ENCODE results near the genes KCNJ11, MRGPRX4, SAA4 and MRGPRX2.

GRCh38 chr11:17352825-17354192 is 1.7 kb downstream of the NCR3LG1 start:
- RAMPAGE, long total RNA, result no peak
- RRBS, result 3% methylated on average over 14 of the region's 82 CpGs

- RAMPAGE, long total RNA, result no peak
- RRBS, result 73% methylated on average over 4 of the region's 25 CpGs
Measured at GRCh38 chr11:17386350-17387132, 1.9 kb downstream of the KCNJ11 start.

DNA sequence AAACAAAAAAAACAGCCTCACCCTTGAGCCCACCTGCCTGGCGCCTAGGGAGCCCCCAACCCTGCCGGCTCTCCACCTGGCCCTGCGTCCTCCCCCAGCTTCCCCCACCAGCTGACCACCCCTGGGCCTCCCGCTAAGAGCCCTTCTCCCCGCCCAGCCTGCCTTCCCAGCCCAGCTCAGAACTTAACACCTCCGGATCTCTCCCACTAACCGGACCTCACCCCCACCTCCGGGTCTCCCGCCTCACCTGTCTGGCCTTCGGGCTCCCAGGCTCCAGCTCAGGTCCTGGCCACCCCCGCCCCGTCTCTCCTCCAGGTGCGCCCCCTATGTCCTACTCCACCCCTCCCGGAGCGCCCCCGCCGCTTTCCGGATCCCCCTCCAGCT is at the start of gene KCNJ11:
Gene KCNJ11 (minus strand): TSS at position 66 of the 384 bp plus-strand sequence.
- RAMPAGE, long total RNA, result no peak
- RRBS, result 10% methylated on average over 6 of the region's 18 CpGs

DNA sequence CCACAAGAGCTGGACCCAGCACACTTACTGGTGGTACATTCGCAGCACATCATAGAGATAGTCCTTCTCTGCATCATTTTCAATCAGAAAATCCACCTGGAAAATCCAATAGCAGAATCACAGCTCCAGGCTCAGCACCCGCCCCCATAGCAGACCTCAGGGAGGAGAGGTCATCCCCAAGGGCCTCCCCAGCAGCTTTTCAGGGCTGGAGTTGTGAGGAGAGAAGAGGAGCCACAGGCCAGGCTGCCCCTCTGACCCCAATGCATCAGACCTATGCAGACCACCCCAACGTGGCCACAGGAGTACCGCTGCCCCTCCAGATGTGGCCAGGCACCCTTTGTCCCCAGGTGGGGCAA is 11.0 kb downstream of the USH1C start:
- RAMPAGE, long total RNA, result no peak
- RRBS, result no CpG with 5 or more reads among the region's 4 CpGs

DNA sequence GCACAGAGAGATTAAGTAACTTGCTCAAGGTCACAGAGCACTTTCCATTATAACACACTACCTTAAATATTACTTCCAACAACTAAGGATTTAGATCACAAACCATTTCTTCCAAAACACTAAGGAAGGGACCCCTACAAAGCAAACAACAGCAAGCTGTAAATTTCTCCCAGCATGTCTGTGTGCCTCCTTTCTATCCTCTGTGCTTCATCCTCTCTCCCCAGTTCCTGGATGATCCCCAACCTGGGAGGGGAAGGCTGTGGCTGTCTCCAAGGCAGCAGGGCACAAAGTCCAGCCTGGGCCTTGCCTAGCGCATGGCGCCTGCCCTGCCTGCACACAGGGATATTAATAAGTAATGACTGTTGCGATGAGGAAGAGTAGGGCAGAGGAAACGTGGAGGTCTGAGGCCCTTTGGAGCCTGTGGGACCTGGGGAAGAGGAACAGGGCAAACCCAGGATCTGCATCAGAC is 2.0 kb downstream of the USH1C start:
- RAMPAGE, long total RNA, result no peak
- RRBS, result no CpG with 5 or more reads among the region's 4 CpGs

DNA sequence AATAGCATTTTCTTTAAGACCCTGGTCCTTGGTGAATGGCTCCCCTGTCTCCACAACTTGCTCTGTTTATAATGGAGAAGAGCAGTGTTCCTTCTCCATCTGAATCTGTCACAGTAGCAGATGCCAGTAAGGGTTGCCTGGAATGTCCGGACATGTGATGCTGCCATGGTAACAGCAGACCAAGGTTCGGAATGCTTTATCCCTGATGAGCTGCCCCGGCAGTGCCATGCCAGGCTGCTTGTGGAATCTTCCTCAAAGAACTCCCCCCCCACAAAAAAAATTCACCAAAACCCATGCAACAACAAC is 72.4 kb downstream of the KCNC1 start:
- RAMPAGE, long total RNA, result no peak
- RRBS, result 74% methylated on average over 3 of the region's 3 CpGs

DNA sequence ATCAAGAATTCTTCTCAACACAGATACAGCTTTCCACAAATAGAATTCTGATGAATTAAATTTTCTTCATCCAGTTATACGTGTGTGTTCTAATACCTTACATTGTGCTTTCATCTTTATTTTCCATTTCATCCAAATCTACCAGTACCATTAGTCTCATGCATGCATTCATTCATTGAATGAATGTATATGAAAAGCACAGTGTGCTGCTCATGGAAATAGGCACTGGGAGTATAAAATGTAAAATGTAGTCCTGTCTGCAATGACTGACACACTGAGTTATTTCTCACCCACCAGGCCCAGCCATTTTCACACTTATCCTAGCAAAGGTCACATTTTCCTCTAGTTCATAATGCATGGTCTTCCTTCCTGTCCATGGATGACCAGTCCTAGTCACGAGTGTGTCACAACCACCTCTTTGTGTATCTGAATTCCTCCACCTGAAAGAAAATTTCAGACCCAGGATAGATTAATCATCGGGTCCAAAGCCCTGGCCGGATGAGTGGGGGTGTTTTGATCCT is at the start of gene MRGPRX4:
Gene MRGPRX4 (plus strand): TSS at position 366 of the 521 bp plus-strand sequence.
- RAMPAGE, long total RNA, result no peak
- RRBS, result no CpG with 5 or more reads among the region's 4 CpGs

DNA sequence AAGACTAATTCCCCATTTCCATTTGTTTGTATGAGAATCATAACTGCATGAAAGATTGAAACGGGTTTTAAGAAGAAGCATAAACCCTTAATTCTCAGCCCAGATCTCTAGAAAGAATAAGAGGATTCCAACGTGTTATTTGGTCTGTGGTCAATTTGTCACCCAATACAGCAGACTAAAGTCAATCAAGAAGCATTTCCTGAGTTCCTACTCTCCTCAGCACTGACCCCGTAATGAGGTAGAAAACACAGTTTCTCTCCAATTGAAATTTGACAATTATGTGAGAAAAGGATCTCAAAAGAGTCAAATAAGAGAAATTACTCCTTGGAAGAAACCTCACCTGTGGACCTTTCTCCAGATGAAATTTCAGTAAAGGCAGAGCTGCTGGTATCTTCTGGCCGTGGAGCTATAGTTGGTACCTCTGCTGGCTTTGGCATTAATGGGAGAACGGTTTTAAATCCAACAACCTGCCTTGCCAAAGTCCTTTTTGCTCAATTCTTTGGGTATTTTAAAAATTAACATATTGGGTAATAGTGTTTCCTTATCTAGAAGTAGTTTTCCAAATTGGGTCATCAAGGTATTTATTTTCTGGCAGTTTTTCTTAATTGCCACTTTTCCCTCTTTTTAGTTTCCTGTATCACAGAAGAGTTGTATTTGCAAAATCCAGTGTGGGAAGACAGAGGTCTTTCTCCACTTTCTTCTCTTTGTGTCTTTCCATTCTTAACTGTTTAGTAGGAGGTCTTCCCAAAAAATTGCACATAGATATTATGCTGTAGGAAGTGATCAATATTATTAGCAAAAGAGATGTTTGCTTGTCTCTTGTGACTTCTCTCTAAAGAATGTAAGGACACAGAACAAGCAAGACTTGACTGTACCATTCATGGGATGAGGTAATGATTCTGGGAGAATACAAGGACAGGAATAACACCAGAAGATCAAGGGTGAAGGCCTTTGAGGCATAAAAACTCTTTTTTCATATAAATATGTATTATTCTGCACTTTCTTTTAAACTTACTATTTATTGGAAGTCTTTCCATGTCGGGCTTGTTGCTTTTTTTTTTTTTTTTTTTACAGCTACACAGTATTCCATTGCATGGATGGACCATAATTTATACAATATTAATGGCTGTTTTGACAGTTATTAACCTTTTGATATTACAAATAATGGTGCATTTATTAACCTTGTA is at the start of gene SAA4:
Gene SAA4 (minus strand): TSS at position 426 of the 1,187 bp plus-strand sequence.
- RAMPAGE, long total RNA, result no peak
- RRBS, result no CpG with 5 or more reads among the region's 6 CpGs

DNA sequence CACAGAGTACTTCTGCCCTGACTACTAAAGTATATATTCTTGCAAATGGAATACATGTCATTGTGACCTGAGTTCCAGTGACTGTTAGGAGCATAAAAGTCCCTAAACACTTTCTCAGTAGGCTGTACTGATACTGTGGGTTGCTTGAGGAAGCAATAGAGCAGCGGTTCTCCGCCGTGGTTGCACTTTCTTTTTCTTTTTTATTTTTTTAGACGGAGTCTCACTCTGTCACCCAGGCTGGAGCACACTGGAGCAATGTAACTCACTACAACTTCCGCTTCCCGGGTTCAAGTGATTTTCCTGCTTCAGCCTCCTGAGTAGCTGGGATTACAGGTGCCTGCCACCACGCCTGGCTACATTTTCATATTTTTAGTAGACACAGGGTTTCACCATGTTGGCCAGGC is 2.1 kb downstream of the SAA2 start:
- RAMPAGE, long total RNA, result no peak
- RRBS, result no CpG with 5 or more reads among the region's 7 CpGs

- RAMPAGE, long total RNA, result no peak
- RRBS, result no CpG with 5 or more reads among the region's 8 CpGs
Measured at GRCh38 chr11:18383953-18384909, 10.1 kb upstream of the LDHA start.

GRCh38 chr11:18526220-18526430 is 617 bp downstream of the TSG101 start:
- RAMPAGE, long total RNA, result no peak
- RRBS, result no CpG with 5 or more reads among the region's 3 CpGs

DNA sequence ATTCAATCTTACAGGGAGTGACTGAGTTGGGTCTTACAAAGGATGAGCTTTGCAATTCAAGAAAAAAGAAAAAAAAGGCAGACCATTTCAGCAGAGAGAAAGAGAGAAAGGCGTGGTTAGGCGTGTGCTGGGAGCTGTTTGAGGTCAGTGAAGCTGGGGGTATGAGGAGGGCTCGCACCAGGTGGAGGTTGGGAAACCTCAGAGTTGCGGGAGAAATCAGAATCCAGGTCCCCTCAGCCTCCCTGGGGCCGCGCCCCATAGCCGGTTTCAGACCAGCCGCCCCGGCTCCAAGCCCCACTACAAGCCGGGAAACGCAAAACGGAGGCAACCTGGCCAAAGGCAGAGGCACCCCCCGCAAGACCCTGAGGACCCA is 333 bp downstream of the UEVLD start:
- RAMPAGE, long total RNA, result no peak
- RRBS, result no CpG with 5 or more reads among the region's 13 CpGs

DNA sequence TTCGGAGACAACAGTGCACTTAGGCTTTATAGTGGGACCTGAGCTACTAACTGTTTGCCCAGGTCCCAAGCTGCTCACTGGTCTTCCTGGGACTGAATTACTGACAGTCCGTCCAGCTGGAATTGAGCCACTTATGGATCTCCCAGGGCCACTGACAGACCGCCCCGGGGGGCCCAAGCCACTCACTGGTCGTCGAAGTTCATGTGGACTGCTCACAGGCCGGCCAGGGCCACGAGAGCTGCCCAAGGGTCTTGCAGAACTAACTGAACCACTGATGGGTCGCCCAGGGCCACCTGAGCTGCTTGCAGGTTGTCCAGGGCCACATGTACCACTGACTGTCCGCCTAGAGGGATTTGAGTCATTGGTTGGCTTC is 15.1 kb downstream of the MISFA start:
- RAMPAGE, long total RNA, result no peak
- RRBS, result no CpG with 5 or more reads among the region's 10 CpGs

DNA sequence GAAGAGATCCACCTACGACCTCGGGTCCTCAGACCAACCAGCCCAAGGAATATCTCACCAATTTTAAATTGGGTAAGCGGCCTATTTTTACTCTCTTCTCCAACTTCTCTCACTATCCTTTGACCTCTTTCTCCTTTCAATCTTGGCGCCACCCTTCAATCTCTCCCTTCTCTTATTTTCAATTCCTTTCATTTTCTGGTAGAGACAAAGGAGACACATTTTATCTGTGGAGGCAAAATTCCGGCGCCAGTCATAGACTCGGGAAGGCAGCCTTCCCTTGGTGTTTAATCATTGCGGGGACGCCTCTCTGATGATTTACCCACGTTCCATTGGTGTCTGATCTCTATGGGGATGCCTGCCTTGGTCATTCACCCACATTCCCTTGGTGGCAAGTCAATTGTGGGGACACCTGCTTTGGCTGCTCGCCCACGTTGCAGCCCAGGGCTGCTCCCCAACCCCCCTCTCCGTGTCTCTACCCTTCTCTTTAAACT is 9.7 kb upstream of the SPTY2D1 start:
- RAMPAGE, long total RNA, result no peak
- RRBS, result no CpG with 5 or more reads among the region's 13 CpGs

GRCh38 chr11:18763745-18764502 is 27.7 kb downstream of the PTPN5 start:
- RAMPAGE, long total RNA, result no peak
- RRBS, result no CpG with 5 or more reads among the region's 11 CpGs

DNA sequence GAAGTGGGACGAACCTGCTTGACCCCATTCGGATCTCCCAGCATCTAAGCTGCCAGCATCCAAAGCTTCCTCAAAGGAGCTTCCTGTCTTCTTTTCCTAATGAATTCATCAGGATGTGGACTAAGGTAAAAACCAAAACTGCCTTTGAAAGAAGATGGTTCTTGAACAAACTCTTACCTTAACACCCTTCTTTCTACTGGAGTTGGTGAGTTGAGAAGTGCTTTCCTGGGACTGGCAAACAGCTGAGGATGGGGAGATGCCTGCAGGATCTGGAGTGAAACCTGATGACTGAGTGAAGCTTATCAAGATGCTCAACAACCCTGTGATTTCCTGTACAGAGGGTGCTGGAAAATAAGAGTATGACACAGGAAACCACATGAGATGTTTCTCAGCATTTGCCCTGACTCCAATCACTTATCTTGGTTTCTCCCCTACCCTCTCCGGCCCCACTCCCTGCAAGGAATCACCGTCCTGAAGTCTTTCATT is at the start of gene MRGPRX2:
Gene MRGPRX2 (minus strand): TSS at position 276 of the 486 bp plus-strand sequence.
- RAMPAGE, long total RNA, result no peak
- RRBS, result no CpG with 5 or more reads among the region's 4 CpGs

DNA sequence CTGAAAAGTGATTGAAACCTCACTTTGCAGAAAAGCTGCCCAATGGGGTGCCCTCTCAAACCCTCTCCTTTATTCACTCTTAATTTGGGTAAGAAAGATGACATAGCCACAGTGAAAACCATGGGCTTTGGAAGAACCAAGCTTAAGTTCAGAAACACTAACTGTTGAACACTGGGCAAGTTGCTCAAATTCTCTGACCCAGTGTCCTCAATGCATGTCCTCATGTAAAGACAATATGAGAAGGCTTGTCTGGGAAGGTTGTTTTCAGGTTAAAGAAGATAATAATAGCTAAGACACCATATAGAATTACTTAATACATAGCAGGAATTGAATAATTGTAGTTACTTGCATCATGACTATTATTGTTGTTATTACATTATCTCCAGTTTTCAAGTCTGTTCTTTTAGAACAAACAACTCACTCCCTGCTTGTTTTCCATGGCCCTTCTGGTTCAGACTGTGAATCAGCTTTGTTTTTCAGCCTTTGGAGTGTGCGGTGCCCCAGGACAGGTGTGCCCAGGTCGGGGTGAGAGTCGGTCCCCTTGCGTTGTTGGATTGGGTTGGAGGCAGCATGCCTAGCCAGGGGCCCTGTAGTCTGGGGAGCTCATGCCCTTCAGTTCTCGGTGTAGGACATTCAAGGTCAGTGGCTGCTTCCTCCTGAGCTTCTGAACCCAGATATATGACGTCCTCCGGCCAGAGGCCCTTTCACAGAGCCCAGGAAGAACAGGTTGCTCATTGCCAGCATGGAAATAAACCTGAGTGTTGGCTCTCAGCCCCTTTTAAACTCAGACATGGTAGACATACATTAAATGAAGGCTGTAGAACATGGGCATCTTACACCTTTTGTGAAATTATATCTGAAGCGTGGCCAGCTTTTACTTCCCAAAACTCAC is 2.9 kb downstream of the CSRP3 start:
- RAMPAGE, long total RNA, result no peak
- RRBS, result no CpG with 5 or more reads among the region's 8 CpGs

DNA sequence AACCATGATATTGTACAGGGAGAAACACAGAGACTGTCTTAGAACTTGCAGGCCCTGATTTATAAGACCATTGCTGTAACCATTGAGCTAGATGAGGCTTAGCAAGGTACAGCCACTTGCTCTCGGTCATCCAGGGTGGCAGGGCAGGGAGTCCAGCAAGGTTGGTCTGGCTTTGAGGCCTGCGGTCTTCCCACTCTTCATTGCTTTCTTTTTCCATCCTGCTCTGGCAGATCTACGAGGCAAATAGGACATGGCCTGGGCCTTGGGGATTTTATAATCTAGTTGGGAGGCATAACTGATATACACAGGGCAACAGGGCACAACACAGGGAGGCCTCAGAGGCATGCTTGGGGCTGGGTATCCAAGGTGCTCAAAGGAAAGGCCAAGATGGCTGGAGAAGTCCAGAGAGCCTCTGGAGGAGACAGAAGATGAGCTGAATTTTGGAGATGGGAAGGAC is 4.4 kb downstream of the NAV2 start:
- RAMPAGE, long total RNA, result no peak
- RRBS, result no CpG with 5 or more reads among the region's 3 CpGs

DNA sequence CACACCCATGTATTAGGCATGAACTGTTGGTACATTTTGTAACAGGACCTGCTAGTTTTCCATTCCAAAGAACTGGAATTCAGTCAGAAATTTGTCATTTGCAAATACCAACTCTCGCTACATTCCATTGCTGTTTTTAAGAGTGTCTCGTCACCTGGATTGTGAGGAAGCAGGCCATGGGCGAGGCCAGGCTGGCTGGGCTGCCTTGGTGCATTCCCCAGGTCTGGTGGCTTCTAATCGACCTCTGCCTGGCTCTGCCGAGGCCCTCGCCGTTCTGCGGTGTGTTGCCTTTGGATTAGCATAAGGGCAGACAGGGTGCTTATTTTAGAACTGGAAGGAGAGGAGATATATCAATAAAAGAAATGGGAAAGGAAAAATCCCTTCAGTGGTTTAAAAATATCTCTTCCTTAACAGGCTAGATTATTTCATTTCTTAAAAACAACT is 13.2 kb downstream of the NAV2 start:
- RAMPAGE, long total RNA, result no peak
- RRBS, result no CpG with 5 or more reads among the region's 8 CpGs

- RAMPAGE, long total RNA, result no peak
- RRBS, result no CpG with 5 or more reads among the region's 11 CpGs
Measured at GRCh38 chr11:19789652-19790458, 77.2 kb downstream of the NAV2 start.

Data from cardiac muscle cell (in vitro differentiated cells and primary cell).